Spinal cord (tissue), 3 donors: ENCODE results near the genes LCE3C, LCE1F, S100A9 and S100A5.

DNA sequence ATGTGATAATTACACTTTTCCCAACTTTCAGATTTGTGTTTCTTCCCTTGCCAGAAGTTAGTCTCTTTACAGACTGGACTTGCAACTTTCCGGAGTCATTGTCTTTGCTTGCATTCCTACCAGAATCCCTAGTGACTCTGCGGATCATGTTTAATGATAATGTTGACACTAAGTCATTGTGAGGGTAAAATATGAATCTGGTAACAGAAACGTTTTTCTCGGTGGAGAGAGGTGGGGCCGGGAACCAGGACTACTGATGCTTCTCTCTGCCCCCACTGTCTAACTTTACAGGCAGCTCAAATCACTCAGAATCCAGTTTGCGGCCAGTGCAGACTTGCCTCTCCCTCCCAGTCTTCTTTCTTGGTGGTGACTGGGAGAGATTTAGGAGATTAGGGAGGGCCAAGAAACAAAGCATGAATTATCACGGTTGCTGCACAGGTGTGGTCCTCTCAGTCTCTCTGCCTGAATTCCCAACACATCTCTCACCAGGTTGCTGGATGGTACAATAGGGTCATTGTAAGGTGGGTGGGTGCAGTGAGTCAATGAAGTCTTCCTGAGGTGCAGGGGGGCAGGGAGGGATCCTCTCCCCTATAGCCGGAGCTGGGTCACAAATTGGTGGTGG, 12.7 kb downstream of the S100A11 start:
- PRO-cap = no peak
- RAMPAGE, long total RNA = no peak

DNA sequence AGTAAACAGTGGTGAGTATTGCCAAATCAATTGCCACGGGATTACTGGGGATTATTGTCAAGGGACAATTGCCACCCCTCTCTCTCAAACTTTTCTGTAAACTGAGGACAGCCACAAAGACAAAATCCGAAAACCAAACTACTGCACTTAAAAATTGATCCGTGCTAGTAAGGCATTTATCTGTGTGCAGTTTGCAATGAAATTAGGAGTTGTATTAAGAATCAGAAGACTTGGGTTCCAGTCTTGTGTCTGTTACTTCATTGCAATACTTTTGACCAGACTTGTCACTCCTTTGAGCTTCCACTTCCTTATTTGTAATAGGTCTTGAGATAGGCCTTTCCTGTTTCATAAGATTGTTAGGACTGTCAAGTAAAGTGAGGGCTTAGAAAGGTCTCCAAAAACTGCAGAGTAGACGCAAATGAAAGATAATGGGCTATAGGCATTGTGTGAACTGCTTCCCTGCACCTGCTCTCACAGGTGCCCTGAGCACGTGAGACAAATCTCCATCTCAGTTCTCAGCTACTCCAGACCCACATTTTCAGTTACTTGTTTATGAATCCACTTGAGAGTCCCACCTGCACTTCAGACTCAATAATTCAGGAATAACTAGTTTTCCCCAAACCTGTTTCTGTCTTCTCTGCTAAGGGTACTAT, 1.4 kb upstream of the S100A11 start:
- PRO-cap = no peak
- RAMPAGE, long total RNA = no peak

DNA sequence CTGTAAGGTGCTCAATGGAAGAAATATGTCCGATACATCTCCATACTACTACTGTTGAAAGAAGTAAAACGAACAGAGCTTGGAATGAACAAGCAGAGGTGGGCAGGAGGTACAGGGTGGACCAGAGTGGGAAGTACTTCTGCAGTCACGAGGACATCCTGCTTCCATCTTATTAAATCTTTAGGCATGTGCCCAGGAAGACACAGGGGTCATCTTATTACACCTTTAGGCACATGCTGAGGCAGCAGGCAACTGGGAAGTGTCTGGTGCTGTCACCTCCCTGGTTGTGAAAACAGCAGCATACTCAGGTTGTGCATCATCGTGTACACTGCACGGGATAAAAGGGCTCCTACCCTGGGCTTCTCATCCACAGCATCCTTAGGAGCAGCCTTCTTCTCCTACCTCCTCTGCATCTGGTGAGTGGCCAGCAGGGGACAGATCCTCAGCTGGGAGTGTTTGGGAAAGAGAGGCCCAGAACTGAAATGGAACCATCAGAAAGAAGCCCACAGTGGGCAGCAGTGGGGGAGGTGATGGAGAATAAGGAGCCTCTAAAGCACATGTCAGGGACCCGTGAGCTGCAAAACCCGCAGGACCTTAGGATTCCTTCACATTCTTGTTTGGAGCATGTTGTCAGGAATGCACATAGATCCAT, at the start of gene LCE3C:
Gene LCE3C (plus strand): TSS at position 366 of the 652 bp plus-strand sequence.
- PRO-cap = no peak
- RAMPAGE, long total RNA = no peak

DNA sequence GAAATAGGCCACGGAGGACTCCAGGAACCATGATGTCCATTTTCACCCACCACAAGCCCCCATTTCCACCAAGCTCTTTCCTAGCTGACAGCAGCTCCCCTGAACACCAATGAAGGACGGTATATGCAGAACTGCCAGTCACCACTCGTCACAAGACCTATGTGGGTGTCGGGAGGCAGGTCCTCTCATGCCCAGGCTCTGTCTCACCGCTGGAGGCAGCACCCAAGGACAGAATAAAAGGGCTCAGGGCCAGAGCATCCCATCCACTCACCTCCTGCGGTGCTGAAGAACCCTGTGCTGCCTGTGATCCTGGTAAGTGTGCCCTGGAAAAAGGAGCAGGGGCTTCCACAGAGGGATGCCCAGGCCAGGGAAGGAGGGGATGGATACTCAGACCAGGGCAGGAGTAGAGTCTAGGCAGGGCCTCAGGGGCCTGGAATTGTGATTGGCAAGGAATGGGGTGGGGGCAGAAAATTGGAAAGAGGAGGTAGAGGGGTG, at the start of gene LCE1F:
Gene LCE1F (plus strand): TSS at position 262 of the 495 bp plus-strand sequence.
- PRO-cap = no peak
- RAMPAGE, long total RNA = no peak

- PRO-cap = no peak
- RAMPAGE, long total RNA = no peak
Measured at GRCh38 chr1:153122690-153123577, 9.6 kb upstream of the SPRR2F start.

DNA sequence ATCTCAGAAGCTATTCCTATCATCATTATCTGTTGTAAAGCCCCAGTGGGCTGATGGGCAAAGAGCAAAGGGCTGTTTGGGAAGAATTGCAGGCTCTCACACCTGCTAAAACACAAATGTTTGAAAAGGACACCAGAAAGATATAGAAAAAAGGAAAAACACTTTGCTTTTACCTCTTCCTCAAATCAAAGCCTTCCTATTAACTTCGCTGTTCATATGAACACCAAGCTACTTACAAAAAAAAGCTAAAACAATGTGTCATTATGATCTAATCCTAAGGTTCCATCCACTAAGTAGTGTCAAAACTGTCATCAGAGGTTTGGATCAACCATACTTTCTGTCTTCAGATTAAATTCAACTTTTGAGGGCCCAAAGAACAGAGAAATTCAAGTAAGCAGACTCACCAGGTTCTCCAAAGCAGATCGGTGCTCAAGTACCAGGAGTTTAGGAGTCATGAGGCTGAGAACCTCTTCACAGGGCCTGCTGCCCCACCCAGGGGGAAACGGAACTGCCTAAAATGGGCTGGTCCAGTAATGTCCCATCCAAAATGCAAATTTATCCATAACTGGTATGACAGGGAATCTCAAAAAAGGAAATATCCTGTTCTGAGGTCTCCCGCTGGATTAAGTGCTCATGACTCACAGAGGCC, 9.5 kb downstream of the SPRR2G start:
- PRO-cap = no peak
- RAMPAGE, long total RNA = no peak

DNA sequence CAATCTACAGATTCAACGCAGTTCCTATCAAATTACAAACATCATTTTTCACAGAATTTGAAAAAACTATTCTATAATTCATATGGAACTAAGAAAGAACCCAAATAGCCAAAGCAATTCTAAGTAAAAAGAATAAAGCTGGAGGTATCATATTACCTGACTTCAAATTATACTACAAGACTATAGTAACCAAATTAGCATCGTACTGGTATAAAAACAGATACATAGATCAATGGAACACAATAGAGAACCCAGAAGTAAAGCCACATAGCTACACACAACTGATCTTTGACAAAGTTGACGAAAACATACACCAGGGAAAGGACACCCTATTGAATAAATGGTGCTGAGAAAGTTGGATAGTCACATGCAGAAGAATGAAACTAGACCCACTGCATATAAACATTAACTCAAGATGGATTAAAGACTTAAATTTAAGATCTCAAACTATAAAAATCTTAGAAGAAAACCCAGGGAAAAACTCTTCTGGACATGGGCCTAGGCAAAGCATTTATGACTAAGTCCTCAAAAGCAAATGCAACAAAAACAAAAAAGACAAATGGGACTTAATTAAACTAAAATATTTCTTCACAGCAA, 13.9 kb downstream of the PGLYRP4 start:
- PRO-cap = no peak
- RAMPAGE, long total RNA = no peak

DNA sequence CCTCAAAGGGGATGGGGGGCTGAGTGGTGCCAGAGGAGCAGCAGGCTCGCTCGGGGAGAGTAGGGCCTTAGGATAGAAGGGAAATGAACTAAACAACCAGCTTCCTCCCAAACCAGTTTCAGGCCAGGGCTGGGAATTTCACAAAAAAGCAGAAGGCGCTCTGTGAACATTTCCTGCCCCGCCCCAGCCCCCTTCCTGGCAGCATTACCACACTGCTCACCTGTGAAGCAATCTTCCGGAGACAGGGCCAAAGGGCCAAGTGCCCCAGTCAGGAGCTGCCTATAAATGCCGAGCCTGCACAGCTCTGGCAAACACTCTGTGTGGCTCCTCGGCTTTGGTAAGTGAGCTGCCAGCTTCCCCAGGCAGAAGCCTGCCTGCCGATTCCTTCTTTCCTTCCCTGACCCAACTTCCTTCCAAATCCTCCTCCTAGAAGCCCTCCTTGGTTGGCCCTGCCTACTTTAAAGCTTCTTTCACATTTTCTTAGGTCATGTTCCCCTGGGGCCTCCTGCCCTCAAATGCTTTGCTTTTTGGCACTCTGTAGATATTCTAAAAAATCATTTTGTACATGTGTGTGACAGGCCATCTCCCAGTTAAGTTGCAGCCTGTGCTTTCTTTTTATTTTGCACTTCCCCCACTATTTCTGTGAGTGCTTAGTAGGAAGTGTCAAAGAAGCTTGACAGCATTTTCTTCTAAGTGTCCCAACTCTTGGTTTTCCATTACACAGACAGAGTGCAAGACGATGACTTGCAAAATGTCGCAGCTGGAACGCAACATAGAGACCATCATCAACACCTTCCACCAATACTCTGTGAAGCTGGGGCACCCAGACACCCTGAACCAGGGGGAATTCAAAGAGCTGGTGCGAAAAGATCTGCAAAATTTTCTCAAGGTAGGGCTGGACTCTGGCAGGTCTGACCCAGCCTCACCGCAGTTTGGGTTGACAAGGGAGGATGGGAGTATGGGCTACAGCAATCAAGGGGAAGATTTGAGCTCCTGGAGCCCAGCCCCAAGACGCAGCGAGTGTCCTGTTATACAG, at the start of gene S100A9:
Gene S100A9 (plus strand): TSS at position 310 of the 1,036 bp plus-strand sequence.
- PRO-cap = no peak
- RAMPAGE, long total RNA = start-site peak on the plus strand centred at position 312 of the sequence, 6 bp wide, 57 and 181 reads in 2 replicates

DNA sequence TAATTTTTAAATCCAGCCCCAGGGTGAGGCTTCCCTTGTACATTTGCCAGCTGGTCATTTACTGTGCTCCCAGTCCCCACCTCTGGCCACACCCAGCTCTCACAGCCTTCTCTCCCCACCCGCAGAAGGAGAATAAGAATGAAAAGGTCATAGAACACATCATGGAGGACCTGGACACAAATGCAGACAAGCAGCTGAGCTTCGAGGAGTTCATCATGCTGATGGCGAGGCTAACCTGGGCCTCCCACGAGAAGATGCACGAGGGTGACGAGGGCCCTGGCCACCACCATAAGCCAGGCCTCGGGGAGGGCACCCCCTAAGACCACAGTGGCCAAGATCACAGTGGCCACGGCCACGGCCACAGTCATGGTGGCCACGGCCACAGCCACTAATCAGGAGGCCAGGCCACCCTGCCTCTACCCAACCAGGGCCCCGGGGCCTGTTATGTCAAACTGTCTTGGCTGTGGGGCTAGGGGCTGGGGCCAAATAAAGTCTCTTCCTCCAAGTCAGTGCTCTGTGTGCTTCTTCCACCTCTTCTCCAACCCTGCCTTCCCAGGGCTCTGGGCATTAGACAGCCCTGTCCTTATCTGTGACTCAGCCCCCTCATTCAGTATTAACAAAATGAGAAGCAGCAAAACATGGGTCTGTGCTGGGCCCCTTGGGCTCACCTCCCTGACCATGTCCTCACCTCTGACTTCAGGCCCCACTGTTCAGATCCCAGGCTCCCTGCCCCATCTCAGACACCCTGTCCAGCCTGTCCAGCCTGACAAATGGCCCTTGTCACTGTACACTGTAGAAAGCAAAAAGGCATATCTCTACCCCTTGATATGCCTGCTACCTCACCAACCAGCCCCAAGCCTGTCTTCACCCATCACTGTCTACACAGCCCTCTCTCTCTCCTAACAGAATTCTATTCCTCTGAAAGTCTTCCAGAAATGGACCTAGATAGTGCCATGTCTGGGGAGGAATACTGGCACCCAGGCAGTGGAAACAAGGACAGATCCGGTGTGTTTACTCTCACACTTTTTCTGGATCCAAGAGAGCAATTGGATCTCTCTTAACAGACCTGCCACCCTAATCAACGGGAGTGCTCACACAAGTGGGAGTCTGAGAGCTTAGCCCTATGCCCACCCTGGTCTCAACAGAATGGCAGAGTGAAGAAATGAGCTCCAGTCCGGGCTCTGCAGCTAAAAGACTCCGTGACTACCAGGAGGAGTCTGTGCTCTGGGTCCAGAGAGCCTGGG, 3.3 kb downstream of the S100A9 start:
- PRO-cap = no peak
- RAMPAGE, long total RNA = no peak

GRCh38 chr1:153535114-153535907, 480 bp downstream of the S100A6 start:
- PRO-cap = no peak
- RAMPAGE, long total RNA = no peak

GRCh38 chr1:153540279-153541338, at the start of gene S100A5:
Gene S100A5 (minus strand): TSS chr1:153540934.
- PRO-cap = no peak
- RAMPAGE, long total RNA = no peak

GRCh38 chr1:153653151-153653635, 5.3 kb upstream of the SNAPIN start:
- PRO-cap = no peak
- RAMPAGE, long total RNA = no peak

GRCh38 chr1:153671371-153672440, 913 bp upstream of the ILF2 start:
- PRO-cap = no peak
- RAMPAGE, long total RNA = no peak

DNA sequence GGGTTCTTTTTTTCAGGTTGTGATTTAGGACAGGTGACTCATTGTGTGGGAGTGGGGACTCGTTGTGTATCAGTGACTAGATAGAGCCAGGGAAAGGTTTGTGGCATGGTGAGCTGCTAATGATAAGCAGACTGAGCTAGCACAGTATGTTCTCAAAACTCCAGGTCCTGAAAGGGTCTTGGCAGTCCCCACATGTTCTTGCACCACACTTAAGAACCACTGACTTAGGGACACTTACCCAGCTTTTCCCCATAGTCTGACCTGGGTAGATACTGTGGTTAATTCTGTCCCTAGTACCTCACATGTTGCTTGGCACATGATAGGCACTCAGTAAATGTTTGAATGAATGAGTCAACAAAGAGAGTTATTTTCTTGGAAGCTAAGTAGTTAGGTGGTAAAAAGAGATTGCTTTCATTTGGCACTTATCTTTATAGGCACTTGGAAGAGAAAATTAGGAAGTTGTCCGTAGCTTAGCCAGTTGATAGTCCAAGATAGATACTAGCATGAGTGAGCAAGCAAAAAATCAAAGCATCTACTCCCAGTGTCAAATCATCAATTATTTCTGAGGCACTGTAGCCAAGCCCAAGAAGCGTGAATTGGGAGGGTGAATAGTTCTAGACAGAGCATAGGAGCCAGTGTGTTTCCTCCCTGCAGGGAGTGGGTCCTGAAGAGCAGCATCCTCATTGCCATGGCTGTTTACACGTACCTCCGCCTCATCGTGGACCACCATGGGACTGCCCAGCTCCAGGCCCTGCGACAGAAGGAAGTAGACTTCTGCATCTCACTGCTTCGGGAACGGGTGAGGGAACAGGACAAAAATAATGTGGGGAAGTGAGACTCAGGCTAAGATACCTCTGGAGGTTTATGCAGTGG, 22.8 kb downstream of the INTS3 start:
- PRO-cap = no peak
- RAMPAGE, long total RNA = no peak

GRCh38 chr1:153805233-153805816, 30.1 kb downstream of the SLC27A3 start:
- PRO-cap = no peak
- RAMPAGE, long total RNA = no peak

DNA sequence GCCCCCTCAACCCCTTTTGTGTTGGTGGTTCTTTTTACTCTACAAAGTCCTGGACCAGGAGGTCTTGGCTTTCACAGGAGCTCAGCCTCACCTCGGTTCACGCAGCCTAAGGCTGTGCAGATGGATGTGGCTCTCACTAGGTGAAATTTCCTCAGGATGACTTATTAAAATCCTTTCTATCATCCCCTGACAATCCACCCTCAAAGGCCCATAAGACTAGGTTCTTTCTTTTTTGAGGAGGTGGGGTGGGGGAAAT, 30.5 kb downstream of the SLC27A3 start:
- PRO-cap = no peak
- RAMPAGE, long total RNA = no peak

DNA sequence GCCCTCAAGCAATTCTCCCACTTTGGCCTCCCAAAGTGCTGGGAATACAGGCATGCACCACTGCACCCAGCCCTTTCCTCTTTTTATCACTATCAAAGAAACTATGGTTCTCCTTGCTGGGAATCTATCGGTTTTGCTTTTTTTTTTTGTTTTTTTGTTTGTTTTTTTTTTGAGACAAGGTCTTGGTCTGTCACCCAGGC, 48.3 kb downstream of the SLC27A3 start:
- PRO-cap = no peak
- RAMPAGE, long total RNA = no peak

DNA sequence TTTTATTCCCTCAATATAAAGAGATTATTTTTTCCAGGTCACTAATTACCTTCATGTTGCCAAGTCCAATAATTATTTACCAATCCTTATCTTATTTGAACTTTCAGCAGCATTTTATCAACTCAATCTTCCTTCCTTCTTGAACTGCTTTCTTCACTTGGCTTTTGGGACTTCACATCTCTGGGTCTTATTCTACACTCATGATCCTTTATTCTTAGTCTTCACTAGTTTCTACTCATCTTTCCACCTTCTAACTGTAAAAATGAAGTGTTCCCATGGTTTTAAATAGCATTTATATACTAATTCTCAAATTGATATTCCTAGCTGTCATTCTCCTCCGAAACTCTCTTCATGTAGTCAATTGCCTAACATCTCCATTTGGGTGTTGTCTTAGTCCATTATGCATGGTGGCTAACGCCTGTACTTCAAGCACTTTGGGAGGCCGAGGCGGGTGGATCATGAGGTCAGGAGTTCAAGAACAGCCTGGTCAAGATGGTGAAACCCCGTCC, 73.1 kb downstream of the SLC27A3 start:
- PRO-cap = no peak
- RAMPAGE, long total RNA = no peak

- PRO-cap = no peak
- RAMPAGE, long total RNA = no peak
Measured at GRCh38 chr1:153880725-153881405, 41.9 kb downstream of the GATAD2B start.

- PRO-cap = no peak
- RAMPAGE, long total RNA = no peak
Measured at GRCh38 chr1:153968413-153968908, 759 bp downstream of the CREB3L4 start.